GM06990 (cell line): ENCODE measurements around the gene PODXL.

DNA sequence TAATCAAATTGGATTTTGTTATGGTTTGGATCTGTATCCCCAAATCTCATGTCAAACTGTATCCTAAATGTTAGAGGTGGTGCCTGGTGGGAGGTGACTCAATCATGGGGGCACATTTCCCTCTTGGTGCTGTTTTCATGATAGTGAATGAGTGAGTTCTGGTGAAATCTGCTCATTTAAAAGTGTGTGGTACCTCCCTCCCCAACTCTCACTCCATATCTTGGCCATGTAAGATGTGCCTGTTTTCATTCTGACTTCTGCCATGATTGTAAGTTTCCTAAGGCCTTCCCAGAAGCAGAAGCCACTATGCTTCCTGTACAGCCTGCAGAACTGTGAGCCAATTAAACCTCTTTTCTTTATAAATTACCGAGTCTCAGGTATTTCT, 239.7 kb upstream of the KLF14 start:
- RRBS = no CpG with 5 or more reads among the region's 1 CpG

DNA sequence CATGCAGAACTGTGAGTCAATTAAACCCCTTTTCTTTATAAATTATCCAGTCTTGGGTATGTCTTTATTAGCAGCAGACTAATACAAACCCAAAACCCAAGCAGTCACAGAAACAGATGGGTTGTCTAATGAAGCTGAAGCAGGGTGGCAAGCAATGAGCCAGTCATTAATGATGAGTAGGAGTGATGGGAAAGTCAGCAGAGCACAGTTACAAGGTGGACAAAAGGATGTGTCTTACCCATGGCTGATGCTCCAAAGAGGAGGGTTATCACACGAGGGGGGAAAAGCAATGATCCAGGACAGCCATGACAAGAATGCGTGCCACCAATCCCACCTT, 289.3 kb upstream of the KLF14 start:
- RRBS = no CpG with 5 or more reads among the region's 2 CpGs

DNA sequence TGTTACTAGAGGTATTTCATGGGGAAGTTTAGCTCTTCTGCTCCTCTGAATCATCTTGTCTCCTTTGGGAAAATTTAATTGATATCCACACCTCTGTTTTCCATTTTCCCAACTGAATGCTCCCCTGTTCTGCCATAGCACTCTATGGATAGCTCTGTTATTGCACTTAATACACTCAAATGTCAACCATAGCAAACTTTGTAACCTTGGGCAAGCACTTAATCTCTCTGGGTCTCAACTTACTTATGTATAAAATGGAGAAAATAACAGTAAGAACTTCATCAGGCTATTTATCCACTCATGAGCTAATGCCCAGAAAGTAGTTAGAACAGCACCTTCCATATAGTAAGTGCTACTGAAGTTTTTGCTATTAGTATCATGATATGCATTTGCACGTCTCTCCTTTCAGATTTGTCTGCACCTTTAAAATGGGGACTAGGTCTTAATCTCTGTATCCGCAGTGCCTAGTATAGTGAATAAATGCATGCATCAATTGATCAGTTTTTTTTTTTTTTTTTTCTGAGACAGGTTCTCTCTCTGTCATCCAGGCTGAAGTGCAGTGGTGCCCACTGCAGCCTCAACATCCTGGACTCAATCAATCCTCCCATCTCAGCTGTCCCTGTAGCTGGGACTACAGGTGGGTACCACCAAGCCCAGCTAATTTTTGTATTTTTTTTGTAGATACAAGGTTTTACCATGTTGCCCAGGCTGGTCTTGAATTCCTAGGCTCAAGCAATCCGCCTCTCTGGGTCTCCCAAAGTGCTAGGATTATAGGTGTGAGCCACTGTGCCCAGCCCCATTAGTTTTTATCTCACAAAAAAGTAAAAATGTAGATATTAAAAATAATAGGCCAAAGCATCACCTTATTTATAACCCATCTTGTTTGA, 290.4 kb upstream of the KLF14 start:
- RRBS = no CpG with 5 or more reads among the region's 3 CpGs

GRCh38 chr7:131048607-131049779, 278.7 kb upstream of the MKLN1 start:
- RRBS = no CpG with 5 or more reads among the region's 6 CpGs

DNA sequence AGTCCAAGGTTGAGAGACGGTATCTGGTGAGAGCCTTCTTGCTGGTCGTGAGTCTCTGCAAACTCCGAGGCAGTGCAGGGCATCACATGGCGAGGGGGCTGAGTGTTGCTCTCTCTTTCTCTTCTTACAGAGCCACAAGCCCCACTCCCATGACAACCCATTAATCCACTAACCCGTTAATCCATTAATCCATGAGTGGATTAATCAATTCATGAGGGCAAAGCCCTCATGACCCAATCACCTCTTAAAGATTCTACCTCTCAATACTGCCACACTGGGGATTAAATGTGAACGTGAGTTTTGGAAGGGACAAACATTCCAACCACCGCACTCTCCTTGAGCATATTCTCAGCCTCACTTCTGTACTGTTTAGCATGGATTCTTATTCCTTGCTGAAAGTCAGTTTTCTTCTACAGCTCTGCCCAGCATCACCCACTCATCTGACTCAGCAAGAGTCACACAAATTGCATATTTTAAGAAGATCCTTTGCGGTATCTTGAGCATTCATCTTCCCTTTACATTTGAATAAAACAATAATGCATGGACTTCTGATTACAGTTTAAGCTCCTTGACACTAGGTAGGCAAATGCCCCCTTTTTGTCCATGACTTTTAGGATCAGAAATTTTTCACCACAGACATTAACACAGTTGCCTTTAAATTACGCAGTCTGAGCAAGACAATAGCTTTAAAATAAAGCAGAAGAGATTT, 251.7 kb upstream of the MKLN1 start:
- RRBS = no CpG with 5 or more reads among the region's 9 CpGs

DNA sequence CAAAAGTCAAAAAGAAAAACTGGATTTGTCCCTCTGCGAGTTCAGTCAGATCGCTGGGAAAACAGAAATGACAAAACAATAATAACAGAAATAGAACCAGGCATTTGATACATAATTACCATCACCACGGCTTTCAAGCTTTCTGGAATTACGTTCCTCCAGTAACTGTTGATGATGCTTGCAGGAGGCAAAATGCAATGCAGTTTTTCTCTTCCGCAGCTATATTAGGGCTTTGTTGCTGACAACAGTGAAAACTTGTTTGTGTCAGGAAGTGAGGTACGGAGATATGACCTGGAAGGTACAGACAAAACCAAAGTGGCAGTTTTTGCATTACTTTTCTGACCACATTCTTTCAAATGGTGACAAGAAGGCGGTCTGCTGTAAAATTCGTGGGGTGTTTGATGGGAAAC, 219.2 kb upstream of the MKLN1 start:
- RRBS = no CpG with 5 or more reads among the region's 8 CpGs

GRCh38 chr7:131108923-131109187, 218.8 kb upstream of the MKLN1 start:
- RRBS = no CpG with 5 or more reads among the region's 1 CpG

DNA sequence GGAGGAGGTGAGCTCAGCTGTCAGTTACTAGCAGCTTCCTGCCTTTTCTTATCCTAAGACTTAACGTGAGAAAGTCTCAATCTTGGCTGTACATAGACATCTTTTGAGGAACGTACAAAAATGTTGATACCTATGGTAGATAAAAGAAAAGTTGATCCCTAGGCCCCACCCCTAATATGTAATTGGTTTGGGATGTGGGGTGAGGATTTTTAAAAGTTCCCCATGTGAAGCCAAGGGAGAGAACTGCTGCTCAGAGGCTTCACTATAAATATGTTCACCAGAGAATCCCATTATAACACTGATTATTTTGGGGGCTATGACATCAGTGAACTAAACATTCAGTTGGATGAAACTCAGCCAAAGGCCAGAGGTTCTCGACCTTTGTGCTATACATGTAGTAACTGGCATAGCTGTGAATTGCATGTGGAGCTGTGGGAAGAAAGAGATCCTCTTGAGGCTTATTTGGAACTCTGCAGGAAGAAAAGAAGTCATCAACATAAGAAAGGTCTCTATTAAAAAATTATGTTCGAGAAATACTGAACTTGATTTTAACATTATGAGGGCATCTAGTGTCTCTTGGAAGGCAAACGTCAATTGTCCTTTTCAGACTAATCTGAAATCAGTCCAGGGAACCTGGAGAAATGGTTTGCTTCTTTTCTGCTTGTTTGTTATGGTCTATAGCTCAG, 26.6 kb upstream of the MKLN1 start:
- RRBS = no CpG with 5 or more reads among the region's 5 CpGs

GRCh38 chr7:131518807-131519458, 37.5 kb downstream of the PODXL start:
- RRBS = no CpG with 5 or more reads among the region's 10 CpGs

- RRBS = no CpG with 5 or more reads among the region's 8 CpGs
These were observed 10.4 kb downstream of the PODXL start for GRCh38 chr7:131545916-131546450.

GRCh38 chr7:131554367-131554914, 2.0 kb downstream of the PODXL start:
- RRBS = no CpG with 5 or more reads among the region's 4 CpGs

GRCh38 chr7:131555706-131556710, at the start of gene PODXL:
PODXL (minus strand) TSS chr7:131556628.
- RRBS = 4% methylated on average over 22 of the region's 107 CpGs

GRCh38 chr7:131622964-131623827, 66.8 kb upstream of the PODXL start:
- RRBS = 36% methylated on average over 6 of the region's 21 CpGs

DNA sequence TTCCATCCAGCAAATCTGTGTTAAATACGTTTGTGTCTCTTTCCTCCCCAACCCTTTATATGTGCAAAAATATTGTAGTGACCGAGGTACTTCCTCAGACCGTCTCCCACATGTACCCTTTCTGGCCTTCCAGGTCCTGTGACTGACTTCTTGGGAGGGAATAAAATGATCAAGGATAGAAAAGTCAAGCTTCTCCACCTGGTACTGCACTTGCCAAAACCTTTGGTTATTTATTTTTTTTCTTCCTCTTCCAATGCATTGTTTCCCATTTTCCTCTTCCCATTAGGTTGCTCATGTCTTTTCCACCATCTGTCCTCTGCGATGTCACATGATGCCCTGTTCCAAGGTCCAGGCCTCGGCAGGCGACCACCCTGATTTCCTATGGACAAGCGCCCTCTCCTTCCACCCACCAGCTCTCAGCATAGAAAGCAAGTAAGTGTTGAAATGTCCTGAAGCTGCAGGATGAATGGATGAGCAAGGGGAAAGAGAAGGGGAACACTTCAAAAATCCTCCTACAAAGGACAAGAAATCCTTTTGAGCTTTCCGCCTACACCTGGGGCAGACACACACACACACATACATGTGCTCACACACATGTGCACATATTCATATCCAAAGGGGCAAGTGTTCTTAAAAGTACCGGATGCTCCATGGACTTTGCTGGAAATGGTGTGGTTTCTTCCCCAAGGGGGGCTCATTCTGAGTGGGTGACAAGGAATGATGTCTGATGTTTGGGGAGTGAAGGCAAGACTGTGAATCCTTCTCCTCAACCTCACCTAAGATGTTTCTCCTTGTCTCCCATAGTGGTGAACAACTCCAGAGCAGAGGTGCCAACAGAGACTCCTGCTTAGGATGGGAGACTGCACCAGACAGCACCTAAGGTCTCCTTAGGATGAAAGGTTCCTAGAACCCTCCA, 448.0 kb downstream of the PLXNA4 start:
- RRBS = no CpG with 5 or more reads among the region's 9 CpGs

DNA sequence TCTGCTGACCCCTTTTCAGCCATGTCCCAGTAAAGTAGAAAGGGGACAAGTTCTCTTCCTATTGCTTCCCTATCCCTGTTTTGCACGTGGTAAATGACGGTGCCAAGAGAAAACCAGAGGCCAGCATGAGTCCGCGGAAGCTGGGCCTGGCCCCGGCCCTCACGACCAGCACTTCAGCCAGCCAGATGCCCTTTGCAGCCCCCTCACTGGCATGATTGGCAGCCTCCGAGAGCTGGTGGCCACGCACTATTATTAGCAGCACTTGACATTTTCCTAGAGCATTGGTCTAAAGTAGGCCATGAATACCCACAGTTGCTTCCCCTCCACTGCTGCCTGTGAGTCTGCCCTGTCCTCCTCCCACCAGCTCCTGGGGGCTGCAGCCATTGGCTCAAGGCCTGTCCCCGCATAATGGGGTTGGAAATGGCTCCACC, 369.1 kb downstream of the PLXNA4 start:
- RRBS = no CpG with 5 or more reads among the region's 9 CpGs

- RRBS = no CpG with 5 or more reads among the region's 6 CpGs
These were observed 319.5 kb downstream of the PLXNA4 start for GRCh38 chr7:132256773-132257243.

GRCh38 chr7:132321416-132321787, 254.9 kb downstream of the PLXNA4 start:
- RRBS = no CpG with 5 or more reads among the region's 6 CpGs

DNA sequence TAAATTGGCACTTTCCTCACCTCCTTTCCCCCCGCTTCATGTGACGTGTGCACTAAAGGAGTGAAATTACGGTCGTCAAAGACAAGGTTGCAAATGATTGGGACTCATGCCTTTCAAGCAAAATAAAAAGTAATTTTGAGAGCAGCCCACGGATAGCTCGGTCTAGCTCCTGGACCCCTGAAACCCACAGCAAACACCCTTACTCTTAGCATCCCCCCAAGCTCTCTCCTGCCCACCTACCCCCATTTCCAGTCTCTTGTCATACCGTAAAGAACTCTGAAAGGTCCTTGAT, 90.5 kb downstream of the PLXNA4 start:
- RRBS = no CpG with 5 or more reads among the region's 7 CpGs

DNA sequence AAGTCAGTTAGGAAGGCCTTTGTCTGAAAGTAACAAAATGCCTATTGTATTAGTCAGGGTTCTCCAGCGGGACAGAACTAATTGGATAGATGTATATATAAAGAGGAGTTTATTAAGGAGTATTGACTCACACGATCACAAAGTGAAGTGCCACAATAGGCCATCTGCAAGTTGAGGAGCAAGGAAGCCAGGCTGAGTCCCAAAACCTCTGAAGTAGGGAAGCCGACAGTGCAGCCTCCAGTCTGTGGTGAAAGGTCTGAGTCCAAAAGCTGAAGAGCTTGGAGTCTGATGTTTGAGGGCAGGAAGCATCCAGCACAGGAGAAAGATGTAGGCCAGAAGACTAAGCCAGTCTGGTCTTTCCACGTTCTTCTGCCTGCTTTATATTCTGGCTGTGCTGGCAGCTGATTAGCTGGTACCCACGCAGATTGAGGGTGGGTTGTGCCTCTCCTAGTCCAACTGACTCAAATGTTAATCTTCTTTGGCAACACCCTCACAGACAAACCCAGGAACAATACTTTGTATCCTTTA, 14.1 kb upstream of the PLXNA4 start:
- RRBS = no CpG with 5 or more reads among the region's 5 CpGs

GRCh38 chr7:134278780-134279223, 37.9 kb downstream of the SLC35B4 start:
- RRBS = no CpG with 5 or more reads among the region's 4 CpGs